SK-N-DZ (cell line): Measurements from ENCODE around the gene CAMK1.

DNA sequence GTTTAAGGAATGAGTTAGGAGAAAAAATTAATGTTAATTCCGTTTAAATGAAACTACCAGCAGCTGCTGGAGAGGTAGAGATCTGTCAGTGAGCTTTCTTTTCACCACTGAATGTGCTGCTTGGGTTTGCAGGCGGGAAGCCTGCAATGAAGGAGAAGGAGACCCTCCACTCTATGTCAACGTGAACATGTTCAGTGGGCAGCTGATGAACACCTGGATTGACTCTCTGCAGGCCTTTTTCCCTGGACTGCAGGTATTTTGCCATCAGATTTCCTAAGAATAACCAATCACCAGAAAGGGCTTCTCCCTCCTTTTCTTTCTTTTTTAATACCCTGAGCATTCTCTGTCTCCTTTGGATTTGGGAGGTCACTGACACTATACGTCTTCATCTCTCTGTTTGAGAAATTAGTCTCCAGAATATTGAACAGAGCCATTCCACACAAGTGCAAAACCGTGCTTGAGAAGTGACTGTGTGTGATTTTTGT, 19.6 kb downstream of the EDEM1 start:
RAMPAGE:
- cytosol, long total RNA, result no peak
- nucleus, long total RNA, result no peak

RAMPAGE:
- cytosol, long total RNA, result no peak
- nucleus, long total RNA, result no peak
These were observed 91.1 kb upstream of the GRM7 start for GRCh38 chr3:6769663-6770450.

GRCh38 chr3:7010904-7011230, 150.0 kb downstream of the GRM7 start:
RAMPAGE:
- cytosol, long total RNA, result no peak
- nucleus, long total RNA, result no peak

GRCh38 chr3:7573294-7573535, 712.3 kb downstream of the GRM7 start:
RAMPAGE:
- cytosol, long total RNA, result no peak
- nucleus, long total RNA, result no peak

RAMPAGE:
- cytosol, long total RNA, result no peak
- nucleus, long total RNA, result no peak
These were observed 761.1 kb upstream of the LMCD1 start for GRCh38 chr3:7740508-7740961.

RAMPAGE:
- cytosol, long total RNA, result no peak
- nucleus, long total RNA, result no peak
These were observed 21.6 kb downstream of the LMCD1 start for GRCh38 chr3:8523135-8523764.

DNA sequence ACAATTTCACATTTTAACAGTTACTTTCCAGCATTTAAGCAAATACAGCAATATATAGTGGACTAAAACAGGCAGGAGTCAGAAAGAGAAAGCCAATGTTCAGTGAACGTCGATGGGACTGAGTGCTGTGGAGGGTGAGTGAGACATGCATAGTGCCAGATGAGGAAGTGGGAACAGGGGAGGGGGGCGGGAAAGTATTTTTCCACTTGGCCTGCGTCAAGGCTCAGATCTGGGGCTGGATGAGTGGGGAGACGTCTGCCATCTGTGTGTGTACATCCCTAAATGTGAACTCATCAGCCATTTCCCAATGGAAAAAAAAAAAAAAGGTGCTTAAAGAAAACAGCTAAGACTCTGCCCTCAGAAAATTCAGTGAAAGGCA, 19.2 kb upstream of the RAD18 start:
RAMPAGE:
- cytosol, long total RNA, result no peak
- nucleus, long total RNA, result no peak

DNA sequence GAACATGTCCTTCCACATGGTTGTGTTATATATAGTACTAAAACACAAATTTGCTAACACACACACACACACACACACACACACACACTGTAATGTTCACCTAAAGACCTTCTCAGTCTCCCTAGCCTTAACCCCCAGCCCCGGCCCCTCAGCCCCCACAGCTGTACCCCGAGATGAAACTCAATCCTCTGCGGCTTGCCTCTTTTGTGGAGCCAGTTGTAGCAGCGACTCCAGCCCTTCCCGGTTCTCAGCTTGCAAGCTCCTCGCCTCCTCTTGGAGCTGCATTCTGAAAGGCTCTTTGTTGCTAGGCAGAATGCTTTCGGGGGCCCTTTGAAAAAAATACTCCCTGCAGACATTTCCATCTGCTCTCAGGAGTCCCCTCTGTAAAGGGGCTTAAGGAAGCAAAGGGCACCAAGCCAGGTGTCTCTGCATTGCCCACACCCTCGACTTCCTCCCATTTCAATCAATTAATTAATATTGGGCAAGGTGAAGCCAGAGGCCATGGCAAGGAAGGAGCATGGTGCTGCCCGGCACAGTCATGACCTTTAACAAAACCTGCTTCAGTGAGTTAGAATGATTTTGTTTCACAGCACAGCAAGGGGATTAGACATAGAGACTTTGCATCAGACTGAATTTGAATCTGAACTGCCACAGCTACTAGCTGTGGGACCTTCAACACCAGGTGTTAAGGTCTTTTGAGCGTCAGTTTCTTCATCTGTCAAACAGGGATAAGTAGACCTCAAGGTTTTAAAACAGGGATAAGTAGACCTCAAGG, 65.5 kb downstream of the SRGAP3 start:
RAMPAGE:
- cytosol, long total RNA, result no peak
- nucleus, long total RNA, result no peak

RAMPAGE:
- cytosol, long total RNA, result no peak
- nucleus, long total RNA, result no peak
These were observed 23.1 kb downstream of the SRGAP3 start for GRCh38 chr3:9226350-9226684.

DNA sequence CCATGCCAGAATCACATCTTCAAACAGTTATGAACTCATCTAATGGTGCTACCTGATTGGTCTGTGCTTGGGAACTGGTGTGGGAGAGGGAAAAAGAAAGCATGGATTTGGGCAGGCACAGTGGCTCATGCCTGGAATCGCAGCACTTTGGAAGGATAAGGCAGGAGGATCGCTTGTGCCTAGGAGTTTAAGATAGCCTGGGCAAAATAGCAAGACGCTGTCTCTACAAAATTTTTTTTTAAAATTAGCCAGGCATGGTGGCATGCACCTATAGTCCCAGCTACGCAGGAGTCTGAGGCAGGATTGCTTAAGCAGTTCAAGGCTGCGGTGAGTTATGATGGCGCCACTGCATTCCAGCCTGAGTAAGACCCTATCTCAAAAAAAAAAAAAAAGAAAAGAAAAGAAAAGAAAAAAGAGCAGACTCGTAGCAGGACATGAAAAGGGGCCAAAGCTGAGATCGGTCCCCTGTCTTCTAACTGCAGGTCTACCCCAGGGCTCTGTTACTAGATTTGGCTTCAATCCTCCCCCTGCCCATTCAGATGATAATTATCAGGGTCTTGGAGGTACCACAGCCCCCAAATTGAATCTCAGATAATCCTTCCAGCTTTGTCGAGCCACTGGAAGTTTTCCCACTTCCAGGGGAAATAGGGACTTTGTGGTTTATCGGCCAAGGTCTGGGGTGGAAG, 18.8 kb downstream of the SRGAP3 start:
RAMPAGE:
- cytosol, long total RNA, result no peak
- nucleus, long total RNA, result no peak

DNA sequence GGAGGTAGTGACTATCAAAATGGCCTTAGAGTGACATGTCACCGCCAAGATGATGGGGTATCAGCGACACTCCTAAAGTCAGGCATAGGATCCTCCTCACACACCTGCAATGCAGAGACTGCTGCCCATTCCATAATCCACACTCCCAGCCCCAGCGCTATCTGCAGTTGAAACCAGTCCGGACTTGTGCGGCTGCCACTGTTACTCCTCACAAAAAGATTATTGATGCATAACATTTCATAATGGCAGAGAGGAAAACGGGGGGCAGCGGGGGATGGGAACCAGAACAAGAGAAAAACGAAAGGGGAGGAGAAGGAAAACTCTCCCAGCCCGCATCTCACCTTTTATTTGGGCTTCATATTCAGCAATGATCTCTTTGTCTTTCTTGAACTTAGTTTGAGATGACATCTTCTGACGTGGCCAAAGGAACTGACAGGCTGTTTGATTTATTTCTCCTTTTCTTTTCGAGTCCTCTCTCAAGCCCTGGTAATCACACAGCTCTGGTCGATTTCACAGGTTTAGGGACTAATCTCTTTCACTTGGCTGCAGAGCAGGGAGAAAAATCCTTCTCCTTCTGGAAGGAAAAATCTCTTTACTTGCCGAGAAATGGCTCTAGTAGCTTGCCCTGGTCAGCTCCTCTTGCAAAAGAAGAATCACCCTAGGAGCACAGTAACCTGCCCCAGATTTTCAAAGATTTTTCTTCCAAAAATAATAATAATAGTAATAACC, 738 bp downstream of the SRGAP3 start:
RAMPAGE:
- cytosol, long total RNA, result no peak
- nucleus, long total RNA, result no peak

DNA sequence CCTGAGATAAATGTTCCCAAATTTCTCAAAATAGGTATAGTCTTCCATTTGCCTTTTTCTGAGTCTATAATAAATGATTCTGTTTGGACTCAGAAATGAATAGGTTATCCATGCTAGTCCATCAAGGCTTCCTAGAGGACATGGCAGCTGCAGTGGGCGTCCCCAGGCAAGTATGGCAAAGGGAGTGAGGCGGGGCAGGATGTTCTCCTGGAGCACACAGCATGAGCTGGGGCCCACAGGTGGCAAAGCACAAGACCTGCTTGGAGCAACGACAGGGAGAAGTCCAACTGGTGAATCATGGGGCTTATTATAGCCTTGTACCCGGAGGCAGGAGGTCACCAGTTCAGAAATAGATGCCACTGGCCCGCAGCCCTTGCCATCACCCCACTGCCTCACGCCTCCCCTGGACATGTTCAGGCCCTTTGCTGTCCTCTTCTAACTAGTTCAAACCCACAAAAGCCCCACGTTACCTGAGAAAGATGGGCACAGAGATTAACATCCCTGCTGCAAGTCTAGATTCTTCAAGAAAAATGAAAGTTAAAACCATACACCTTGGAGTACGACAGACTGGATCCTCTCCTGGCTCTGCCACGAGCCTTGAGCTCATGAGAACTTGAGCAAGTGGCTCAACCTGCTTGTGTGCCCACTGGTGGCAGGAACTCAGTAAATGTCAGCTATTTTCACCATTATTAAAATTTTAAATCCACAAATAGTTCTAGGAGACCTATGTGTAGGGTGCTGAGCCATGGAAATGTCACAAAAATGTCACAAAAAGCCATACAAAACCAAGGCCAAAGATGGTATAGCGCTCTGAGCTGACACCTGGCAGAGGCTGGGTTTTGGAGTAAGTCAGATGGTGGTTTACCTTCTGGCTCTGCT, 1.8 kb upstream of the SRGAP3 start:
RAMPAGE:
- cytosol, long total RNA, result no peak
- nucleus, long total RNA, result no peak

DNA sequence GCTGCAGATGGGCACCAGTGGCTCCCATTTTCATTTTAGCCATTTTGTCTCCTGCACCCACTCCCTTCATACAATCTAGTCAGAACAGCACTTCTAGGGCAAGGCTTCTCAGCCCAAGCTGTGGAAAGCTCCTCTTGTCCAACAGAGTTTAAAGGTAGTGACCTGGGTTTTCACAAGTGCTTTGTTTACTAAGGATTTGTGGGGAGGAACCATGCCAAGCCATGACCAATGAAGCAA, 13.6 kb upstream of the THUMPD3 start:
RAMPAGE:
- cytosol, long total RNA, result no peak
- nucleus, long total RNA, result no peak

GRCh38 chr3:9352822-9353711, 9.8 kb upstream of the THUMPD3 start:
RAMPAGE:
- cytosol, long total RNA, result no peak
- nucleus, long total RNA, result no peak

DNA sequence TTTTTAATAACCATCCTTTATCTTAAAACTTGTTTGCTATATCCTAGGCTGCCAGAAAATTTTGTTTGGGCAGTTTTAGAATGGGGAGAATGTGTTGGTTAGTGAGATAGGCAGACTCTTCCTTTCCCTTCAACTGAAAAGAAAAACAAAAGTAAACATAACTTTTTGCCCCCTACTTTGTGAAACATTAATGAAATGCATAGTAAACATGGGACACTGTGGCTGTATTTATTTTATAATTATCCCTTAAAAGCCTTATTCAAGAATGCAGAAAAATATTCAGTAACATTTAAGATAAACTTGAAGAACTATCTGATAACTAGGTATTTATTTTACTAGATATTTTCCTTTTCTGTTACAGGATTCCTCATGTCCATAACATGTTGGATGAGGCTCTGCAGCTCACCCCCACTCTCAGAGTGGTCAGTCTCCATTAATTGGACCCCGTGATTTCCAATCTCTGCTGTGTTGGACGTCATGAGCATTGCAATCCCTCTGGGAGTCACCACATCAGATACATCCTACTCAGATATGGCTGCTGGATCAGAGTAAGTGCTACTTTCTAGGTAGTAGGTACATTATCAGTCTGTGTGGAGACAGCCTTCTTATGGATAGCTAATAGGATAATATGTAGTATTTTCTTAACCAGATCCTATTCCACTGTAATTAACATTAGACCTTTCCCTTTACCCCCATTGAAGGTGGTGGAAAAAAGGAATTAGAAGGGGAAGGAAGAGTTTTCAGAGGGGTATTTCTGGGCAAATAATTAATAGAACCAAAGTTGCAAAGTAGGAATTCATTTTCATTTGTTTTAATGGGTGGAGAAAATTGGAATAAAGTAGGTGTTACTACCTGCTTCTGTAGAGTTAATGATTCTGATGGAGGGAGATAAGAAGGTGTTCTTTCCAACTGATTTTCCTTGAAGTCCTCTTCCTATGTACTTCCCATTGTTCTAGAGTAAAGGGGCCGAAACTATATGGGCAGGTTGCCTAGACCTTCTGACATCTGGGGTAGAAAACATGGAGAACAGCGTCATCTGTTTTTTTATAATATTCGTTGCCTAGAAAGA, 31.4 kb downstream of the SETD5 start:
RAMPAGE:
- cytosol, long total RNA, result no peak
- nucleus, long total RNA, result no peak

RAMPAGE:
- cytosol, long total RNA, result no peak
- nucleus, long total RNA, result no peak
These were observed 497 bp upstream of the OGG1 start for GRCh38 chr3:9749252-9749658.

DNA sequence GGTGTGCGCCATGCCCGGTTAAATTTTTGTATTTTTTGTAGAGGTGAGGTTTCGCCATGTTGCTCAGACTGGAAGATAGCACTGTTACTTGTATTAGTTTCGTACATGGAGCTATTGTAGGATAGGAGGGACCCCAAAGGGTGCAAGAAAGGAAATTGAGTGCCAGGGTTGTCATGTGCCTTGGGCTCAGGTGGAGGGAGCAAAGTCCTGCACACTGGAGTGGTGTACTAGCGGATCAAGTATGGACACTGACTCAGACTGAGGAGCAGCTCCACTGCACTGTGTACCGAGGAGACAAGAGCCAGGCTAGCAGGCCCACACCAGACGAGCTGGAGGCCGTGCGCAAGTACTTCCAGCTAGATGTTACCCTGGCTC, 990 bp downstream of the OGG1 start:
RAMPAGE:
- cytosol, long total RNA, result no peak
- nucleus, long total RNA, result no peak

DNA sequence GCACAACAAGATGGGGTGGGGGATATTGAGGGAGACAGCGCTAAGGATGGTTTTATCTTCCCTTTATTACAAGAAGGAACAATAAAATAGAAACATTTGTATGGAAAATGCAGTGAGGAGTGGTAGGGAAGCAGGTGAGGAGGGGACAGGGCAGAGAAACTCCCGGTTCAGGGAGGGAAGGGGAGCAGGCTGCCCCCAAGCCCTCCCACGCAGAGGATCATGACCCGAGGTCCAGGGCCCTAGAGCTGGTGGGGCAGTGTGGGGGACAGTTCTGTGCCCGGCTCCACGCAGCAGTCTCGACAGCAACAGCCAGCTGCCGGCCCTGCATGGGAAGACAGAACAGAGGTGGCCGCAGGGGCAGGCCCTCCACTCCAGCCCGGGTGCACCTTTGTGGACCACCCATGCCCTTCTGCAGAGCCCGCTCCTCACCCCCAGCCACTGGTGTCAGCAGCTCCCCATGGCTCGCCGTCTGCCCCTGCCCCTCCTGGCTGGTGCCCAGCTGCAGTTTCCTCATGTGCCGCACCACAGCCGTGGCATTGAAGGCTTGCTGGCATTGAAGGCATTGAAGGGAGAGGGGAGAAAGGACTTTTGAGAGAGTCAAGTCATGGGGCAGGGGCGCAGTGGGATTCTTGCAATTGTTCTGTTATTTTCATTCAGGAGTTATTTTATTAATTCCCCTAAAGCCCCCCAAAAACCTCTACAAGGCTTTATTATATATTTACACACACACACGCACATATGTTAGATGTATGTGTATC, 7.7 kb downstream of the OGG1 start:
RAMPAGE:
- cytosol, long total RNA, result no peak
- nucleus, long total RNA, result no peak

RAMPAGE:
- cytosol, long total RNA, result no peak
- nucleus, long total RNA, result no peak
These were observed at the start of gene CAMK1 for GRCh38 chr3:9769429-9770273. TSS of gene CAMK1 (minus strand) at chr3:9769947.

DNA sequence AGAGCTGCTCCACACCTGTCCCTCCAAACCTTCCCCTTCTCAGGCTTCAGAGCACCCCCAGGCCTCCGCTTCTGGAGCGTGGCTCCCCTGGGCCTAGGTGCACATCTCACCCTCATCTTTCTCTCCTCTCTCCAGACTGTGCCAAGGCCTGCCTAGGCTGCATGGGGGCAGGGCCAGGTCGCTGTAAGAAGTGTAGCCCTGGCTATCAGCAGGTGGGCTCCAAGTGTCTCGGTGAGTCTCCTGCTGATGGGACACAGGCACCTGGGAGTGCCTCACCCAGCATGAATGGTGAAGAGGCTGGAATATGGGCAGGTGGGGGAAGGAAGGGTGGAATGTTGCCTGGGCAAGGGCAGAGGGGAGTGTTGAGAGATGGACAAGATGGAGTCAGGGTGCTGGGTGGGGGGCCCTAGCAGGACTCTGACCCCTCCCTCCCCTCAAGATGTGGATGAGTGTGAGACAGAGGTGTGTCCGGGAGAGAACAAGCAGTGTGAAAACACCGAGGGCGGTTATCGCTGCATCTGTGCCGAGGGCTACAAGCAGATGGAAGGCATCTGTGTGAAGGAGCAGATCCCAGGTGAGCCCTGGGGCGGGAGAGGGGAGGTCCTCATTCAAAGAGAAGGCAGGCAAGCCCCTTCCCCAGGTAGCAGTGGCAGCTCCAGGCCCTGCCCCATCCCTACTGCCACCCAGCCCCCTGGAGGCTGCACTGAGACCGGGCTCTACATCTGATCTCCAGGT, 9.1 kb downstream of the PRRT3 start:
RAMPAGE:
- cytosol, long total RNA, result no peak
- nucleus, long total RNA, result no peak